Colon Carcinoma Metastatic in the Lung (tissue), 2 donors: ENCODE data around the gene CLEC3A.

- PRO-cap, 2 experiments, result no peak in any of the 2 experiments
Measured at GRCh38 chr16:75442298-75442588, 8.9 kb upstream of the CFDP1 start.

GRCh38 chr16:75516134-75516912, 19.6 kb downstream of the CHST5 start:
- PRO-cap, 2 experiments, result no peak in any of the 2 experiments

DNA sequence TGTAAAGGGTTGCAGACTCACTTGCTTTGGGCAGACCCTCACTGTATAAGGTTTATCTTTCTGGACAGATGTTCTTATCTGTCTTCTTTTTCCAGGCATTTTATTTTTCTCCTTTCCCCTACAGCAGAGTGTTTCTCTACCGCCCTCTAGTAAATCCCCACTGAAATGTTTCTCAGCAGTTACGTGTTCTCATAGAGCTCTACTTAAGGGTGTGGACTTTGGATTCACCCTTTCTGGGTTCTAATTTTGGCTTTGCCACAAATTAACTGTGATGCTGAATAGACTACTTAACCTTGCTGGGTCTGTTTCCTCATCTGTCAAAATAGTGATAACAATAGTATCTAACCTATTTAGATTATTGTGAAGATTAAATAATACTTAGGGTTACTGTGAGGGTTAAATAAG, 1.9 kb downstream of the ADAT1 start:
- PRO-cap, 2 experiments, result no peak in any of the 2 experiments

- PRO-cap, 2 experiments, result no peak in any of the 2 experiments
Measured at GRCh38 chr16:75655781-75656937, 8.6 kb downstream of the TERF2IP start.

GRCh38 chr16:76293043-76293391, 15.8 kb downstream of the CNTNAP4 start:
- PRO-cap, 2 experiments, result no peak in any of the 2 experiments

- PRO-cap, 2 experiments, result peak in 2 of 2 experiments; most common minus-strand start chr16:77190682 (in 2)
Measured at GRCh38 chr16:77190107-77190820, 726 bp upstream of the MON1B start.

- PRO-cap, 2 experiments, result no peak in any of the 2 experiments
Measured at GRCh38 chr16:77211749-77212662, 12.8 kb downstream of the SYCE1L start.

- PRO-cap, 2 experiments, result no peak in any of the 2 experiments
Measured at GRCh38 chr16:77663686-77664045, 58.6 kb upstream of the NUDT7 start.

DNA sequence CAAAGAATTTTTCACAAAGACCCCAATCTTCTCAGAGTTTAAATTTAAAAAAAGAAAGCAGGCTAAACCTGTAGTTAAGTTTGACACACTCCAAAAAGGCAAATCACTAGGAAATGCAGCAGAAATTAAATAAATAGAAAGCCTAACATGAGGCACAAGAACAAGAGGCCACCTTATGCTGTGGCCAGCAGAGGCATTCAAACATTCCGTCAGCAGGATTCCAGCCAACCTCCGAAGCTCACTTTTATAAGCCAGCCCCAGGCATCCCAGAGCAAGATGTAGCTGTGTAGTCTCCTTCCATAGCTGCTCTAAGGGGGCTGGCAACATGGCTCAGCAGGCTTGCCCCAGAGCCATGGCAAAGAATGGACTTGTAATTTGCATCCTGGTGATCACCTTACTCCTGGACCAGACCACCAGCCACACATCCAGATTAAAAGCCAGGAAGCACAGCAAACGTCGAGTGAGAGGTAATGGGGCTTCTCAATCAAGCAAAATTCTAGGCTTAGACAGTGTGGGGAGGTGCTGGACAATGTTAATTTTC, at the start of gene CLEC3A:
Gene CLEC3A, plus strand, starts transcription at position 274 of the 541 bp plus-strand sequence.
- PRO-cap, 2 experiments, result no peak in any of the 2 experiments

- PRO-cap, 2 experiments, result no peak in any of the 2 experiments
Measured at GRCh38 chr16:78502705-78503369, 403.4 kb downstream of the WWOX start.

DNA sequence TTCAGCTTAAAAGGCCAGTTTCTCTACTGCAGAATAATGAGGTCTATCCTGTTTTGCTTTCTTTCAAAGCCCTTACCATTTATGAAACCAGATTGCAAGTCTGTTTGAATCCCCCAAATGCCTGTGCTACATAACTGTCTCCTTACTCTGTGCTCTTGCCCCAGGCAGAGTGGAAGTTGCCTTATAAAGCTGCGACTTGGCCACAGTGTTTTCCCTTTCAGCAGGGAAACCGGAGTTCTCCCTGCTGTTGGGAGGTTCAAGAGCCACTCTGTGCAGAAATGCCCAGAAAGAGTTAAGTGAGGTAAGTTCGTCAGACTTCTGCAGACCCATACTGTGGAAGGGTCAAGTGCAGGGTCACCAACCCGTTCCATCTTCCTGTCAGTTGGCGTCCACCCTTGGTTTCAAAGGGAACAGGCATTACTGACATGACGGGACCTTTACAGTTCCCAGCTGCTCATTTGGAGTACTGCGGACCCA, 508.9 kb downstream of the WWOX start:
- PRO-cap, 2 experiments, result no peak in any of the 2 experiments

DNA sequence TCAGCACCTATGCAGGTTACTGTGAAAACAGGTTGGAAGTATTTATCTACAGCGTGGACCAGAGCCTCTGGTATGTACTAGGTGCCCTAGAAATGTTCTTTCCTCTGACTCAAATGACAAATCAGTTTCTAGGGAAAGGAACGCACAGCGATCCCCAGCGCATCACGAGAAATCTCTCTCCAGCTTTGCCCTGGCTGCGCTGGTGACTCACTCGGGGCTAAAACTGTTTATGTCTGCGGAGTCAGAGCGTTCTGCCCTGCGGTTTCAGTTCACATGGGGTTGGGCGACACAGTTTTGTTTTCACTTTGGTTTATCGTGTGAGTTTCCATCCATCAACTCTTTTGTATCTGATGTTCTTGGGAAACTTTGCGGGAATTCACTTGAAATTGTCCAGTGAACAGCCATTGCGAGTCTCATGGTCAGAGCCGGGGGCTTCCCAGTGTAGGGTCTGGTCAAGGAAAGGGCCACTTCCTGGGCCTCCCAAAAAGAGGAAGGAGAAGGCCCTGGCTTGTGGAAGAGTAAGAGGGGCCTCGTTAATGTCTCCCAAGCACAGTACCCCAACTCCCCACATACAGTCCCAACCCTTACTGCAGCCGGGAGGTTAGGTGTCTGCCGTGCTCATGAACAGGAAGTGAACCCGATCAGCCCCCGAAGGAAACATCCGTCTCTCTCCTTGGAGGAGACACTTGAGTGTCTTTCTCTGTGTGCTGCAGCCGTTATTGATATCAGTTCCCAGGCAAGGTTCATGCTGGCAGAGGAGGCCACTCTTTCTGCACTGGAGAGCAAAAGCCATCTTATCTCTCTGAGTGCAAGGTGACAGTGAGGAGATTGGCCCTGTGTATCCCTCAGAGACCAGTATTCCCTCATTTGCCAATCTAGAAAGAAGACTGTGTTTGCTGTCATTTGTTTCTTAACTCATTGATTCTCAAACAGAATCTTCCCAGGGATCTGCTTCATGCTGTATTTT, 643.3 kb downstream of the WWOX start:
- PRO-cap, 2 experiments, result peak in 1 of 2 experiments; most common plus-strand start position 303 of the sequence (in 1); most common minus-strand start position 177 of the sequence (in 1)

- PRO-cap, 2 experiments, result no peak in any of the 2 experiments
Measured at GRCh38 chr16:78815488-78816269, 716.2 kb downstream of the WWOX start.

GRCh38 chr16:78827916-78828456, 728.5 kb downstream of the WWOX start:
- PRO-cap, 2 experiments, result no peak in any of the 2 experiments

DNA sequence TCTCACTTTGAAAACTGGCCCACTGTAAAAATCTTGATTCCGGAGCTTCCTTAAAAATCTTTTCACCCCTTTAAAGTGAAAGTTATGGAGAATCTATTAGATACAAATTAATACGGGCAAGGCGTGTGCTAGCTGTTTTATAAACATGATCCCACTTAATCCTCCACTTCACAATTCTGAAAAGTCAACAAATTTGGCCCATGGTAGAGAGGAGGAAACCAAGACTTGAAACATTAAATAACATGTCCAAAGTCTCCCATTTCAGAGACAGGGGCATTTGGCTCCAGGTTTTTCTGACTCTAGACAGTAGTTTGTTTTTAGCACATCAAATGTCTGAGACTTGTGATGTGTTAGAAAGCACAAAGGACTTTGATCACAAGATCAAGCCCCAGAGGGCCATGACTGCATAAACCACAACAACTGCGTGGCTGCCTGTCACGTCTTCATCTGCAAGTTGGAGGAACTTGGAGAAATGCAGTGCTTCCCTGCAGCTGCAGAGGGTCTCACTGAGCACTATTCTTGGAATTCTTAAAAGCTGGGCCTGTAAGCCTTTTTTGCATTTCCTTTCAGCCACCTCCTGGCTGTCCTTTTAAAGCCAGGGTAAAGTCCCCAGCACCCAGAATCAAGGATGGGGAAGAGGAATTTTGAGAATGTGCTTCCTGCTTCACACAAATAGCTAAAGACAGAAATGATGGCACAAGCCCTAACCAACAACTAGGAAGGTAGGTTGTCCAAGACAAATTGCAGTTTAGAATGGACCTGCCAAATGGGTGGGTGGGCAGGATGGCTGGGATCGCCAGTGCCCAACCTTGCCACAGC, 431.4 kb downstream of the MAF start:
- PRO-cap, 2 experiments, result no peak in any of the 2 experiments

GRCh38 chr16:79380932-79381376, 219.6 kb downstream of the MAF start:
- PRO-cap, 2 experiments, result no peak in any of the 2 experiments

GRCh38 chr16:79639567-79640235, 39.2 kb upstream of the MAF start:
- PRO-cap, 2 experiments, result no peak in any of the 2 experiments

GRCh38 chr16:79721252-79721794, 120.8 kb upstream of the MAF start:
- PRO-cap, 2 experiments, result no peak in any of the 2 experiments

DNA sequence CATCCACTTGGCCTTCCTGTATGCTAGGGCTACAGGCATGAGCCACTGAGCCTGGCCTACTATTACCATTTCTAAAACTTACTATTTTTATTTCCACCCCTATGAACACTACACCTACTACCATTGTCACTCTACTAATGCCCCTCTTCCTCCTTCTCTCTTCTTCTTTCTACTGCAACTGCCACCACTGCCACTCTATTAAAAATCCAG, 330.3 kb upstream of the MAF start:
- PRO-cap, 2 experiments, result no peak in any of the 2 experiments

GRCh38 chr16:81042050-81042725, 6.5 kb downstream of the ATMIN start:
- PRO-cap, 2 experiments, result no peak in any of the 2 experiments